ENCODE data around the genes PLEKHA6 and MFSD4A.

DNA sequence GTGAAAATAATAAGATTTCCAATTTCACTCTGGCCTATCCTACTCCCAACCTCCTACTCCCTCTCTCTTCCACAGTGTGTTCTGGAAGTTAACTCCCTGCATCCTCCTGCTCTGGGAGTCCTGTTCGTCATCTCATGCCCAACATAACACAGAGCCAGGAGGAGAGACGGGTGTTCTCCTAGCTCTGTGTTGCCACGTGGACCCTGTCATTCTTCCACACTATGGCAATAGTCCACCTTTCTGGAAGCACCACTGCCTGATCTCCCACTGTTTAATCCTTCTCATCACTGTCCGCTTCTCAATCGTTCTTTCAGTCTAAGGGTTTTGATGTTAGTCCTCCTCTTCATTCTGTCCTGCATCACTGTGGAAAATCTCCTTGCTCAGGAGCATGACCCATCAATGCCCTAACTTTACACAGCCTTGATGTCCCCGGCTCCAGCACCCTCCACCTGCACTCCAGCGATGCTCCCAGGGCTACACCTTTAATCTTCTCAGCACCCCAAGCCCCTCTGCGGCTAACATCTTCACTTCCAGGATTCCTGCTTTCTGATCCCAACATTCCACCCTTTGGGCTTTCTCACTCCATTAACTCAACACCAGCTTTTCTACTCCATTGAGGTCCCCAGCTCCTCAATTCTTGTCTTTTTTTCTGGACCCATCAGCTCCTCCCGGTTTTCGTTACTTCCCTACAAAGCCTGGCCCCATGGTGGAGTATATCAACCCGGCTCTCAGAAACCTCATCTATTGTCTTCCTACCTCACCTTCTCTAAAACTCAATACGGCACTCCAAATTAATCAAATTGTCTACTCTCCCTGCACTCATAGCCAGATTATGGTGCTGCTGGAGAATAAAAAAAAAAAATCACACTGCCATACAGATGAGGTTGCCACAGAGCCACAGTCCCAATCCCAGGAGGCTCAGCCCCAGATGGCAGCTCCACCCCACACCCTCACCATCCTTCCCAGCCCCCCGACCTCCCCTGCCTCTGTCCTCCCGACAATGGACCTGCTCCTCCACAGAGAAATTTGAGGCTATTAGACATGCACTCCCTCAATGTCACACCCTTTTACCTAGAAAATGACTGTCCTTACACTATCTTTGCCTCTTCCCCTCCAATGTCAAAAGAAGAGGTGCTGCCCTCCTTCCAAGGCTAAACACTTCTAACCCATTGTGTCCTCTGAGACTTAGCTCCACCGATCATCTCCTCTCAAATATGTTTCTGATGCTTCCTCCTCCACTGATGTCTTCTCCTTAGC, 55.2 kb upstream of the GOLT1A start:
- PRO-cap: no peak

- PRO-cap: no peak
Observed at GRCh38 chr1:204284252-204284596, 70.4 kb upstream of the GOLT1A start.

GRCh38 chr1:204286585-204287436, 72.9 kb downstream of the PLEKHA6 start:
- PRO-cap: no peak

DNA sequence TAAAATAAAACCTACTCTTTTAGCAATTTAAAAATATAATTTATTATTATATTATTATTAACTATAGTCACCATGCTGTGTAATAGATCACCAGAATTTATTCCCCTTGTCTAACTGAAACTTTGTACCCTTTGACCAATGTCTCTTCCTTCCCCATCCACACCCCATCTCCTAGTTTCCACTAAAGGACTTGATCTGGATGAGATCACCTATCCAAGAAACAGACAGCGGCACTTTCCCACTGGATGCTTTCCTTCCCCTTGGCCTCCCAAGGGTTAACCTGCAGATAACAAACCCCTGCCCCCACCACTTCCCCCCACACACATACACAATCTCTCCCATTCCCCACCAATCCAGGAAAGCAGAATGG, 24.8 kb downstream of the PLEKHA6 start:
- PRO-cap: no peak

GRCh38 chr1:204342900-204343099, 16.9 kb downstream of the PLEKHA6 start:
- PRO-cap: no peak

DNA sequence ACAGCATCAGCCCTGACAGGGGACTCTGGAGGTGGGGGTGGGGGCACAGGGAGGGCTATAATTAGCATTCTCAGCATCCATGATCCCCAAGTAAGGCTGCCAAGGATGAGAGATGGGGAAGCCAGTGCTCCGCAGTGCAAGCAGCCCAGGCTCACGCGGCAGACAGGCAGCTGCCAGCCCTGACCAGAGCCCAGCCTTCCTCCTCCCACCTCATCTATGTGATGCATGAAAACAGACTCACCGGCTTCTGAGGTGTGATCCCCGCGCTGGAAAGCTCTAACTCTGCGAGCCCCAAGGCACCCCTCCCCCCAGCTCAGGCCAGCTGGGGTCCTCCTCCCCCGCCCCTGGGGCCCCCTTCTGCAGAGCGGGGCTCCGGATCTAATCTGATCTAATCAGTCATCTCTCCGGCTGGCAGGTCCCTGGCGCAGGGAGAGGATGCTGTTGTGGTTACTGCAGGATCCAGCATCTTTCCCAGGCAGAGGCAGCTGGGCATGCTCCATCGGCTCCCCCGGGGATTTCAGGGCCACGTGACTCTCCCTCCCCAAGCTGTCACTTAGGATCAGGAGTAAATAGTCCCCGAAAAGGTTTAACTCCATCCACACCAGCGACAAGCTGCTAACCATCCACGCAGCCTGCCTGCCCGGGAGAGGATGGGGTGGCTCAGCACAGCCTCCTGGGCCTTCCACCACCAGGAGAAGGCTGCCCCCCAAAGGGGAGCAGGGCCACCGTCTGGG, at the start of gene PLEKHA6:
Gene PLEKHA6 (minus strand): TSS at position 477 of the 734 bp plus-strand sequence.
- PRO-cap: no peak

DNA sequence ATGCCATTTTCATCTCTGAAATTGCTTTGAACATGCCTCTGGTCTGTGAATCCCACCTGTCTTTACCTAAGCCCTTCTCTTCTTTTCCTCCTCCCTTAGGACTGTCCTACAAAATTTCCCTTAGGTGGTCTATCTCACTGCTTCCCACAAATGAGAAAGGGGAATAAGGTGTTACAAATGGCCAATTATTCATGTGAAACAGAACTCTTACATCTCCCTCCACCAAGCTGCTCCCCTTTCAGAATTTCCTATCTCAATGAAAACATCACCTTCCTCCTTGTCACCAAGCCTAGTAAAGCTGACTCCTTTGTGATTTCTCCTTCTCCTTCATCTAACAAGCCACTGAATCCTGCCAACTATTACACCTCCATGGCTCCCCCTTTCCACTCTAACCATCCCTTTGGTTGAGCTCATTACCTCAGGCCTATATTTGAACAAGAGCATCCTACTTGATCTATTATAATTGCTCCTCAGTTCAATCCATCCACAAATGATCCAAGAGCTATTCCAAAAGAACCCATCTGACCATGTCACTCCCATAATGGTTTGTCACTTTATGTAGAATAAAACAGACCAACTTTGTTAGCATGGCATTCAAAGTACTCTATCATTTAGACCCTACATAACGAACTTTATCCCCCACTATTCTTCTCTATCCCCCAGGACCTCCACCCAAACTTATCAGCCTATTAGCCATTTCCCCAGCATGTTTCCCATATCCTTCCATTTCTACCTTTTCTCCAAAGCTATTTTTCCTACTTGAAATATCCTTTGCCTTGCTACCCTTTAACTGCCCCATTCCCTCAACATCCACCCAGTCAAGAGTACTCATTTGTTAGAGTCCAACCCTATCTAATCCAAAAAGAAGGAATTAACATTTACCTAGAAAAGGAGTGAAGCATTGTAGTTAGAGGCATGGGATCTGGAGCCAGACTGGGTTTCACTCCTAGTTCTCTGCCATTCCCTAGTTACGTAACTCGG, 21.7 kb downstream of the PPP1R15B start:
- PRO-cap: no peak

- PRO-cap: no peak
Observed at GRCh38 chr1:204477301-204477825, 17.2 kb downstream of the PIK3C2B start.

DNA sequence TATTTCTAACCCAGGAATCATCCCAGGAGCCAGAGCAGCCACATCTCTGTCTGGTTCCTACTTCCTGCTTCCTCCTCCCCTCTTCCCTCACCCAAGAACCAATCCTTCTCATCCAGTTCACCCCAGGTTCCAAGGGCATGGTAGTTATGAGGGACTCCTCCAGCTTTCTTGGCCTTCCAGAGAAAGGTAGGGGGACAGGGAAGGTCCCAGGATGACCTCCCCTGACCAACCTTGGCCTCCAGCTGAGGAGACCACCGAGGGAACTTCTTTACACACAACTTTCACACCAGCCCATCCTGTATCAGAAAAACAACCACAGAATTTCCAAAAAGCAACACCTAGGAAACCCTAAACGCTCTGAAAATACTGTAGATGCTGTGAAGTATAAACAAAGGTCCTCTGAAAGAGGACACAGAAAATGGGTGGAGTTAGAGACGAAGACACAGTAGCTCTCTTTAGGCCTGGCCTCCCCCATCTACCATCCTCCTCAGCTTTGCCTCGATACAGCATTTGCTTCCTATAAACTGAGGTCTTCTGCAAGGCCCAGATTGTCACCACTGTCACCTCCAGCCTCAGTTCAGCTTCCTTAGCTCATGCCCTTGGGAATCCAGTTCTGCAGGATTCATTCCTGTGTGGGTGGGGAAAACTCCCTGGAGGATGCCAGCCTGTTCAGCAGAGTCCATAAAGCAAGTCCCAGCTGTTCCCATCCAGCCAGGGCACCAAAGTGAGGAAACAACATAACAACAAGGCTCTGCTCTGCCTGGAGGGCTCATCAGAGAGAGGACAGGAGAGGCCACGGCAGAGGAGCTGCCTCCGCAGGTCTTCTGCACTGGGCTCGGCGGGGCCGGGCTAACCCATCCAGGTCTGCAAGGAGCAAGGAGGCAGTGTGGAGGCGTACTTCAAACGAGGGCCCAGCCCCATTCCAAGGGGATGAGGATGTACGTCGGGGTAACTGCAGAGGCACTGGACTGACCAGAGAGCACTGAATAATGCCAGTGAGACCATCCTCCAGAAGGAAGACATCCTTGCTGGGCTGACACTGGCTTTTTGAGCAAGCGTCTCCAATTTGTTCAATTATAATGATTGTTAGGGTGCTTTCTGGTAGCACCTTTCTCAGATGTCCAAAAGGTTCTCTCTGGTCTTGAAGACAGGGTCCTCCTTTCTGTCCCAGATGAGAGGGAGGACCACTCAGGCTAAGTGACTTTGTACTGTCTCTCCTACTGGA, 15.0 kb downstream of the PIK3C2B start:
- PRO-cap: no peak

DNA sequence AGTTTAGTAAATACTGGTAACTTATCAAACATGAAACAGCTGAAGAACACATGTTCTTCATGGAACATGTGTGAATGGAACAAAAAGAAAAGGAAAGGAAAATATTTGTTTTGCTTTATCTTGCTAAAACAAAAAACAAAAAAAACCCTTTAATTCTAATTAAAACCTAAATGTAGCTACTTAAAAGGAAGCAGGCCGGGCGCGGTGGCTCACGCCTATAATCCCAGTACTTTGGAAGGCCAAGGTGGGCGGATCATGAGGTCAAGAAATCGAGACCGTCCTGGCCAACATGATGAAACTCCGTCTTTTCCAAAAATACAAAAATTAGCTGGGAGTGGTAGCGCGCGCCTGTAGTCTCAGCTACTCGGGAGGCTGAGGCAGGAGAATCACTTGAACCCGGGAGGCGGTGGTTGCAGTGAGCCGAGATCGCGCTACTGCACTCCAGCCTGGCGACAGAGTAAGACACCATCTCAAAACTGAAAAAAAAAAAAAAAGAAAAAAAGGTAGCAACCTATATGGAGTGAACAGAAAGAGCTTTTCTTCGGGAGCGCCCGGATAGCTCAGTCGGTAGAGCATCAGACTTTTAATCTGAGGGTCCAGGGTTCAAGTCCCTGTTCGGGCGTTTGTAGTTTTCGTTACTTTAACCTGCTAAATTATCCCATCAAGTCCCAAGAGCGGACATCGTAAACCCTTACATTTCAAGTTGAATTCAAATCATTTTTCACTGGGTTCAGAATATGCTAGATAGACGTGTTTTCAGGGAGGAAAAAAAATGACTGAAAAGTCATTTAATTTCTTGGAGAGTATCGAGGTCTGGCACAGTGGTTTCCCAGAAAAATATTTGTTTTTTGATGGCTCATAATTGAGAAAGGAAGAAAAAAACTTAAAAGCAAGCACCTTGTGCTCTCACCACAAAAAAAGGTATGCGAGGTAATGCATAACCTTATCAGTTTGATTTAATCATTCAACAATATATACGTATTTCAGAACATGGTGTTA, 9.9 kb upstream of the MDM4 start:
- PRO-cap: unidirectional peak, plus-strand start at position 549 of the sequence

- PRO-cap: no peak
Observed at GRCh38 chr1:204684173-204685280, 1.0 kb downstream of the LRRN2 start.

DNA sequence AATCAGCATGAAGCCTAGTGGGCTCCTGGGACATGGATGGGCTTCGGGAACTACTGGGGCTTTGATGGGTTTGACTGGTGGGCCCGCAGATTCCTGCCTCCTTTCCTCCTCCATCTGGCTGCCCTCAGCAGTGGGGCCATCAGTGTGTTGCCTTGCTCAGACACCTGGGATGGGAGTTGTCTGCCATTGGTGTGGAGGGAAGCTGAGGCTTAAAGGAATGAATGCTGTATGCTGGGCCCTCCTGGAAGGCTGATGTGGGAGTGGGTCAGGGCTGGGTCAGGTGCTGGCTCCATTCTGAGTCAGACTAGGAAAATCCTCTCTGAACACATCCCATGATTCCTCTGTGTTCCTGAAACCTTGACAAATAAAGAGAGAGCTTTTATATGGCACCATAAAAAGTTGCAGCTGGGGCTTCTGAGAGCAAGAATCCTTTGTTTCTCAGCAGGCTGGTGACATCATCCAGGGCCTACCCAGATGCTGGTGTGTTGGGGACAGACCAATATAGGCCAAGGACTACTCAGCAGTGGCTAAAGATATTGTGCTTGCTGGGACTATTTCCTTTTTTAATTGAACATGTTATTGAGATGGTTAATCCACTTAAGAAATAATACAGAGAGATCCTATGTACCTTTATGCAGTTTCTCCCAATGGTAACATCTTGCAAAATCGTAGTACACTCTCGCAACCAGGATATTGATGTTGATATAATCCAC, 14.4 kb downstream of the NFASC start:
- PRO-cap: no peak

GRCh38 chr1:204878758-204879252, 50.4 kb downstream of the NFASC start:
- PRO-cap: no peak

GRCh38 chr1:205169160-205170200, 42.0 kb downstream of the DSTYK start:
- PRO-cap: no peak

DNA sequence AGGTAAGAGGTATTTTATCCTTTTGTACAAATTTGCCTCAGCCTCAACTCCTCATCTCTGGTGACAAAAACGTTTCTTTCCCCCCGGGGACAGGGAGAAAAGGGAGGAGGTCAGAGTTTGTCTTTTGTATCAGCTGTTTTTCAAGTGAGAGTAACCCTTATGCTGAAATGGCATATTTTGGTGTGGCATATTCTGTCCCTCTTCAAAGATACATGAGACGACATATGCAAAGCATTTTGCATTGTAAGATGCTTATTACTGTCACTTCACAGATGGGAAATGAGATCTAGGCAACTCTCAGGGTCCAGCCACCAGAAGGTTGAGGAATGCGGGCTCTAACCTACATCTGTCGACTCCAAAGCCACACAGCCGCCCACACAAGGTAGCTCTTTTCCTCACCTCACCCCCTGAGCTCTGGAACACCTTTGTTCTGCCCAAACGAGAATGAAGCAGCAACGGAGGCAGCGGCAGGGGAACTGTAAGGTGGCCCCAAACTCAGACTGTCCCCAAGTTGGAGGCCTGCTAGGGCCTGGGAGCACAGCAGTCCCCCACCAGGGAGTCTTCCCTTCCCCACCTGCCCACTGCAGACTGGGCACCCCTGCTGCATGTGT, 37.9 kb downstream of the NUAK2 start:
- PRO-cap: no peak

DNA sequence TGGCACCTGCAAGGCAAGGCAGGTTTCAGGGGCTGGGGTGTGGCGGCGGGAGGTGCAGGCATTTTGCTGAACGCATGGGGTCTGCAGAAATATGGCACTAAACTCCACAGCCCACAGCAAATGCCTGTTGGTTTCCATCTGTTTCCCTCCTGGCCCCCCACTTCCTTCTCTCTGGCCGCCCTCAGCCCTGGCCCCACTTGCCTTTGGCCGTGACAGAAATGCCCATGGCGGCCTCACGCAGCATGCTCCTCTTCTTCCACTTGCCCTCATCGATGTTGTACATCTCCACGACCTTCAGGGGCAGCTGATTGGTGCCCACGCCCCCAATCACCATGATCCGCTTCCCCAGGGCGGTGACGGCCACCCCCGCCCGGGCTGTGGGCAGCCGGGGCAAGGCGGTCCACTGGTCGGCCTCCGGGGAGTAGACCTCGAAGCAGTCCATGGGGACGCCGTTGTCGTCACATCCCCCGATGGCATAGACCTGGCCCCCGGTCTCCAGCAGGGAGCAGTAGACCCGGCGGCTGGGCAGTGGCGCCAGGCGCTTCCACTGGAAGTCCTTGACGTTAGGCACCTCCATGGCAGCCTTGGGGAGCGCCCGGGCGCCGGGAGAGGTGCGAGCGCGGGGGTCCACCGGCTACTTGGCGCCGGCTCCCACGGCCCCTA, 13.6 kb downstream of the KLHDC8A start:
- PRO-cap: no peak

GRCh38 chr1:205442346-205443028, 13.4 kb downstream of the BLACAT1 start:
- PRO-cap: no peak

- PRO-cap: unidirectional peak, plus-strand start at chr1:205447299; unidirectional peak, plus-strand start at chr1:205447483
Observed at GRCh38 chr1:205447206-205448380, 8.3 kb downstream of the BLACAT1 start.

GRCh38 chr1:205451109-205451758, 4.6 kb downstream of the BLACAT1 start:
- PRO-cap: no peak

DNA sequence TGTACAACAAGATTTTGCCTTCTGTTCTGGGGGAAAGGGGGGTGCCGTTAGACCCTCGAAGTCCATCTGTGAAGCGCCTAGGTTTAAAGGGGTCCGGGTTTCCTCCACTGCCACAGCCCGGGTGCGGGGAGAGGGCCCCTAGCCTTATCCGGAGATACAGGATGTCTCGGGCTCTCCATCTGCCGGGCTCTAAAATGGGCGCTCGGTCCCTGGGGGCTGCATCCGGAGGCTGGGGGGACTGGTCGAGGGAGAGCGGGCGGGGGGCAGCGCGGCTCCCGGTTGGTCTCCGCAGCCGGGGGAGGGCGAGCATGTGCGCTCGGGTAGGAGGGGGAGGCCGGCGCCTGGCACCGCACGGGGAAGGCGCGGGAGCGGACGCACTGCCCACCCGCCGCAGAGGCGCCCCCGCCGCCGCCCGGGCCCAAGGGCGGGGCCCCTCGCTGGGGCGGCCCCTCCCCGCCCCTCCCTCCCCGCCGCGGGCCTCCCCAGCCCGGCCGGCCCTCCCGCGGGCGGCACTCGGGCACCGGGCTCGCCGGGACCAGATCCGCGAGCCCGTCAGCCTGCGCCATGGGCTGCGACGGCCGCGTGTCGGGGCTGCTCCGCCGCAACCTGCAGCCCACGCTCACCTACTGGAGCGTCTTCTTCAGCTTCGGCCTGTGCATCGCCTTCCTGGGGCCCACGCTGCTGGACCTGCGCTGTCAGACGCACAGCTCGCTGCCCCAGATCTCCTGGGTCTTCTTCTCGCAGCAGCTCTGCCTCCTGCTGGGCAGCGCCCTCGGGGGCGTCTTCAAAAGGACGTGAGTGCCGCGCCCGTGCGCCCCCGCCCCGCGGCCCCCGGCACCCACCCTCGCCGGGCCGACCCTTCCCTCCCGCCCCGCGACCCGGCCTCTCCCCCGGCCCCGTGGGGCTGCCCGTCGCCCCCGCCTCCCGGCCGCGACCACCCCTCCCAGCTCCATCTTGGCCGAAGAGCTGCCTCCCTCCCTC, at the start of gene MFSD4A:
Gene MFSD4A (plus strand): TSS at position 509 of the 981 bp plus-strand sequence.
- PRO-cap: bidirectional peak, plus-strand start at position 523 of the sequence, minus-strand start at position 414 of the sequence